GM23248 (cell line): Measurements from ENCODE around the gene BCOR.

DNA sequence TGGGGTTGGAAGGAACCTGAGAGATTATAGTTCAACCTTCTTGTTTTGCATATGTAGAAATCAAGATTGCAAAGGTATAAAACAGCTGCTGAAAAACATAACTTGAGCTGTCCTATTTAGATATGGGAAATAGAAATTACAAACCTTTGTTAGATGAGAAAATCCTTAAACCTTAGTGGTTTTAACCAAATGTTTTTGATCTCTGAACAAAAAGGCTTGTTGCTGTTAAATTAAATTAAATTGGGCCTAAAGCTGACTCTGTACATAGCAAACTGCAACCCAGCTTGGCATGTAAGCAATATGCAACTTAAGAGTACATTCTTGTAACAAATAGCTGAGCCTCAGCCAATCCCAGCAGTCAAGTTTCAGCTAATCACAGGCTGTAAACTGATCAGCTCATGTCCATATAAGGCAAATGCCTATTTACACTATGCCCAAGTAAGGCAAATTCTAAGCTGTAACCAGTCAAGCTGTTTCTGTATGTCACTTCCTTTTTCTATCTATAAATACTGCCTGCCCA is 428.9 kb upstream of the FTHL17 start:
- RAMPAGE, long total RNA = no peak

- RAMPAGE, long total RNA = no peak
Measured at GRCh38 chrX:36720120-36720468, 288.1 kb upstream of the FAM47C start.

- RAMPAGE, long total RNA = no peak
Measured at GRCh38 chrX:36957860-36958624, 50.1 kb upstream of the FAM47C start.

- RAMPAGE, long total RNA = no peak
Measured at GRCh38 chrX:36958625-36959123, 49.5 kb upstream of the FAM47C start.

DNA sequence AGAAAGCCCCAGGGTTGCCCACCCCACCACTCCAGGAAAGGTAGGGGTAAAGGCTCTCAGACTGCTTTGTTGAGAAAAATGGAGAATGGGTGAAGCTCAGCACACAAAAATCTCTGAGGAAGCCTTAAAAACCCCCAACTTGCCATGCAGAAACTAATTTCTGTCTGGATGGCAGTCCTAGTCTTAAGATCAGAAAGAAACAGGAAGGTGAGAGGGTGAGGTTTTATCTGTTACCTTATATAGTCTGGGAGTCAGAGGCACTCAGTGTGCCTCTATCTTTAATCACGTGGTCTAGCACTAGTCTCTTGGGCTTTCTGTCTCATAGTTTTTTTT is 6.7 kb downstream of the CYBB start:
- RAMPAGE, long total RNA = no peak

DNA sequence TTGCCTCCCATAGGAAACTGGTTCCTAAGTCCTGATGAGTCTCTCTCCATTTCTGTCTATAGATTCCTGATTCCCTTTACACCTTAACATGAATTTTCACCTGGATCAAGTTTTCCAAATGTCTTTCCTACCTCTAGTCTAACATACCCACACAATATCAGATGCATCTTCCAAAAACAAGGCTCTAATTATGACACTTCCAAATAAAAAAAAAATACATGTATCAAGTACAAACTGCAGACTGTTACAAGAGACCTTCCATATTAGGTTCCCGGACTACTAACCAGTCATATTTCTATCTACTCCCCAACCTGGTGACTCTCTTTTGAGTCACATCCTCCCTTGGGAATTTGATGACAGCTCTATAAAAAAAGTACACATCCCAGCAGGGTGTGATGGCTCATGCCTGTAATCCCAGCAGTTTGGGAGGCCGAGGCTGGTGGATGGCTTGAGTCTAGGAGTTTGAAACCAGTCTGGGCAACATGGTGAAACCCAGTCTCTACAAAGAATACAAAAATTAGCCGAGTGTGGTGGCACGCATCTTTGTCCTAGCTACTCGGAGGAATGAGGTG is 14.9 kb downstream of the RPGR start:
- RAMPAGE, long total RNA = no peak

DNA sequence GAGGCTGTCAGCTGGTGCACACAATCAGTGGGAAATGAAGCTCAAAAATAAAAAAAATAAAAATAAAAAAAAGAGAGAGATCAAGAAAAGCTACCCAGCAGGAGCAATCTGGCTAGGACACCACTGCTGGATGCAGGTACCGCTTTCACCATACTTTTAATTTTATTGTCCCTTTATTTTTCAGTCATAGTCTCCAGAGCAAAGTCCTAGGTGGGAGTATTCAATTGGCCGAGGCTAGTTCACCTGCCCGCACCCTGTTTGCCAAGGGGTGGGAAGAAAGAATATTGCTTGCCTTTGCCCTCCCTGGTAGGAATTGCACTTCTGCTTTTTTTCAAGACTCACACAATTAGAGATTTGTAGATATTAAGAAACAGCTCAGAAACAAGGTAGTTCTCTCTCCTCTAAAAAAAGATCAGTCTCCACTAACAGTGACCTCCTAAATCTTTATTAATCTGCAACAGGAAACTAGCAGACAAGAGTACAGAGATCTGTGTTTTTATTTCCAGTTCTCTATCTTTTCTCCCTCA is 9.2 kb upstream of the RPGR start:
- RAMPAGE, long total RNA = no peak

GRCh38 chrX:38637301-38637813 is 76.0 kb downstream of the TSPAN7 start:
- RAMPAGE, long total RNA = no peak

DNA sequence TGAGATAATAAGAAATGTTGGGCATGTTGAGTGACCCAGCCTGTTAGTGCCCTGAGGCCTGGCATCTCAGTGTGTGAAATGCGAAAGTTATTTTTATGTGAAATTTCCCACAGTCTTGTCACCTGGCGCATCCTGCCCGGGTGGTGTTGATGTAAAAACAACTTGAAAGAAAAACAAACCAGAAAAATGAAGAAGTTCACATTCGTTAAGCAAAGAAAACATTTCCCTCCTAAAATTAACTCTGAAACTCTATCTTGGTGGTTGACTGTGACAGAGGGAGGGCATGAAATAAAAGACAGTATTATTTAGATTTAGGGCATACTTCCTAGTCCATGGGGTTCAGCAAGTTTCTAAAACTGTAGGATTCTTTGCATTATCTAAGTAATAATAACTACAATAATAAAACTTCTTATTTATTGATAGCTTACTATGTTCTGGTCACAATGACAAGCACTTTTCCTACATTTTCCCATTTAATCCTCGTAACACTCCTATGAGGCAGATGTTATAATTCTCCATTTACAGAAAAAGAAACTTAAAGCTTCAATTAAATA is 495.4 kb downstream of the MID1IP1 start:
- RAMPAGE, long total RNA = no peak

GRCh38 chrX:39476441-39476874 is 621.3 kb downstream of the BCOR start:
- RAMPAGE, long total RNA = no peak

- RAMPAGE, long total RNA = no peak
Measured at GRCh38 chrX:39519600-39520102, 578.1 kb downstream of the BCOR start.

- RAMPAGE, long total RNA = no peak
Measured at GRCh38 chrX:39787865-39788377, 309.8 kb downstream of the BCOR start.

GRCh38 chrX:39826702-39827155 is 271.0 kb downstream of the BCOR start:
- RAMPAGE, long total RNA = no peak

GRCh38 chrX:39866129-39866927 is 231.4 kb downstream of the BCOR start:
- RAMPAGE, long total RNA = no peak

DNA sequence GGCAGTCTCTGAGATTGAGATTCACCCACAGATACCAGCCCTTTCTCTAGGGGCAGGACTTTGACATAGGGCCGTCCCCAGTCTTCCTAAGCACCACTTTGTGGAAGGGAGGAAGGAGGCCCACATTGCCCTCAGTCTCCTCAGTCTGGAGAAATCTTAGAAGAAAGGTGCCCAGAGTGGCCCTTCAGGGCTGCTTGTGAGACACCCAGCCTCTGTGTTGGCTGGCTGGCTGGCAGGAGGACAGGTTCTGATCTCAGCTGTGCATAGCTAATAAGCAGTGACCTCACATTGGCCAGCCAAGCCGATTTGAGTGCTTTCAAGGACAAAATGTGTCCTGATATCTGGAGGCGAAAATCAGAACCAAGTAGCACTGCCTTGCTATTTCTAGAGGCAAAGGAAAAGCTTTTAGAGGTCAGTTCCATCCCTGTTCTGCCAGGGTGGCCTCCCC is 211.5 kb downstream of the BCOR start:
- RAMPAGE, long total RNA = no peak

DNA sequence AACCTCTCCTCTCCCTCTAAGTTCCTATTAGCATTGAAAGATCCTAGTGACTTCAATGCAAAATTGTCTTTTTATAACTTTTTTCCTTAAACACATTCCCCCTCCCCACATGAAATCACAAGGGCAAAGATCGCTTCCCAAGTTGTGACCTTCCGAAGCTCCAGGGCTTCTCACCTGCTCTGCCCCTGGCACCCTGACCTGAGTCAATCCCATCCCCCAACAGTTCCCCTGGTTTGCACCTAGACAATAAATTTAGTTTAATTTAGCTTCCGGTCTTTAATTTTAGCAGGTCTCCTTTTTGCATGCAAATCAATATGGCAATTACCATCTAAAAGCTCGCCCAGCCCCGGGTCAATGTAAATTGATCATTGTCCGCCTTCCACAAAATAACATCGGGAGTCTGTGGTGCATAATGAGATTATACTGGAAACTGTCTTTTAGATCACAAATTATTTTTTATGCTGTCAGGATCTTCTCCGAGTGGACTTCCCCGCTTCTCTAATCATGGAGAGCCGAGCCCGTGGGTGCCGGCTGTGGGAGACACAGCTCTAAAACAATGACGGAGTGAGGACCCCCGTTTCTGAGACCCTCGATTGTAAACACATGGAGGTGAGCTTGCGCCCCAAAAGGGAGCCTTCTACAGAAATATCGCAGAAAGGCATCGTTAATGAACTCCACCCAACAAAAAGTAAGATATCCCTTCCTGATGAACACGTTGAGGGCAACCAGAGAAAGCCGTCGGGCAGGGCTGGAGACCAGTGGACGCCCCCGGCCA is 6.7 kb downstream of the BCOR start:
- RAMPAGE, long total RNA = no peak

GRCh38 chrX:40097137-40098049 is at the start of gene BCOR:
BCOR (minus strand) TSS chrX:40097958.
- RAMPAGE, long total RNA = no peak

DNA sequence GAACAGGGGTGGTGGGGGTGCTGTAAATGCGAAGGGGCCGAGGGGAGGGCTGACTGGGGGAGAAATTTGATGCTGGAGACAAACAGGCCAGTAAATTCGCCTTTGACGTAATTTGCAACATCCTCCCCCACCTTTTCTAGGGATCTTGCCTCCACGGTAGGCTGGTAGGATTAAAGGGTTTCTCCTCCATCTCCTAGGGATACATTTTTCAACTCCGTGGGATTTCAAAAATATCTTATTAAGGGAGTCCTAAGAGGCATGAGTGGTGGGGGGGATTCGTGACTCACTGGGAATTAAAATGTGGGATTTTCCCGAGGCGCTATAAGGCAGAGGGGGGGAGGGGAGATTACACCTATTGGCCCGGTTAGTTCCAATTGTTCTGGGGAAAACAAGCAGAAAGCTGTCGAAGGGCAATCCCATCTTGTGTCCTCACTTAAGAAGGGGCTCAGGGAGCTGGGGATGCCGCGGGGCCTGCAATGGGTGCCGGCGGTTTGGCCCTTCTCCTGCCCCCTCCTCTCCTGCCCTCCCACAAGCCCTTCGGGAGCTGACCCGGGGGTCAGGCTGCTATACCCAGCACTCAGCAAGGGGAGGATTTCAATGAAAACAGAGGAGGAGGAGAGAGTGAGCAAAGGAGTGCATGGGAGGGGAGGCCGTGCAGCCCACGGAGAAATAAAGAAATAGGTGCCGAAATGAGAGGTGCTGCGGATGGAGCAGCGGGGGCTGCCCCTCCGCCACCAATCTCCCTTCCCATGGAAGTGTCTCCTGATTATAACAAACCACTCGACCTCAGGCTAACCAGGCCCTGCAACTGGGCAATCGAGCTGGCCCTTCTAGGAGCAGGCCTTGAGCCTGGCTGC is 3.2 kb upstream of the BCOR start:
- RAMPAGE, long total RNA = no peak

DNA sequence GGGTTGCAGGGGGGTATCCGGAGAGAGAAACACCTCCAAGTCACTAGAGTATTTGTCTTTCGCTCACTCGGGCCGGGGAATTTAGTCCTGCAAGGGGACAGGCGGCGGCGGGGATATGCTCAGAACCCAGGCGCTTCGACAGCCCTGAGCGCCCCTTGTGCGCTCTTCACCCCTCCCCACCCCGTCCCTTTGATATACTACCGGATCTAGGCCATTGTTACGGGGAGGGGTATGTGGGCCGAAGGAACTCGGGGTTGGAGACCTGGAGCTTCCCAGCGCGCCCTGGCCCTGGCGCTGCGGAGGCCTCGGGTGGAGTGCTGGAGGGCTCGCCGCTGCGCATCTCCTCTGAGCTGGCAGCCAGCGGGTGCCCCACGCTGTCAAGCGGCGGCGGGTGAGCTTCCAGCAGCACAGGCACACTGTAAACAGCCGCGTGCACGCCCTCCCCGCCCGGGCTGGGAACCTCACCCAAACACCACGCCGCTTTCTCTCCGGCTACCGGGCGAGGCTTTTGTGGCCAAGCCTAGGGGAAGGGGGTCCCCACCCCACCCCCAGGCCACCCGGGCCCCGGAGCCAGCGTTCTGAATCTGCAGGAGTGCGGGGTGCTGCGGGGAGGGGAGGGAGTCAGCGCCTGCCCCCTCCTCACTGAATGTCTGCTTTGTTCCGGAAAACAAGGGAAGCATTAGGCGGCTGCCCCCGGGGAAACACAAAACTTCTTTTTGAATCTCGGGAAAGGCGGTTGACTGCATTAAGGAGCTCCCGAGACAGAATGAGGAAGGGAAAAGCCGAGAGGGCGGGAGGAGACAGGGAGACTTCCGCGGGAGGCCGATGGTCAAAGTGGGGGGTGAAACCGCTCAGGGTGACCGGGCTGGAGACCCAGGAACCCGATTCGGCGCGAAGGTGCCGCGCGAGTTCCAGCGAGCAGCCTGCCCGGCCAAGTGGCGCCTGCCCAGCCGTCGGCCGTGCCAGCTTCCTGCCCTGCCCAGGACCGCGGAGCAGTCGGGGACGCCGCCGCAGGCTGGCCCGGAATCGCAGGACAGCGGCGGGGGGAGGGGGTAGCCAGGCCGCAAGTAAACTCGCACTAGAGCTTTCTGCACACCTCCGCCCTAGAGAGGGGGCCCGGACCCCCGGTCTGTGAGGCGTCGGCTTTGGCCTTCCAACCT is 54.7 kb upstream of the BCOR start:
- RAMPAGE, long total RNA = no peak

DNA sequence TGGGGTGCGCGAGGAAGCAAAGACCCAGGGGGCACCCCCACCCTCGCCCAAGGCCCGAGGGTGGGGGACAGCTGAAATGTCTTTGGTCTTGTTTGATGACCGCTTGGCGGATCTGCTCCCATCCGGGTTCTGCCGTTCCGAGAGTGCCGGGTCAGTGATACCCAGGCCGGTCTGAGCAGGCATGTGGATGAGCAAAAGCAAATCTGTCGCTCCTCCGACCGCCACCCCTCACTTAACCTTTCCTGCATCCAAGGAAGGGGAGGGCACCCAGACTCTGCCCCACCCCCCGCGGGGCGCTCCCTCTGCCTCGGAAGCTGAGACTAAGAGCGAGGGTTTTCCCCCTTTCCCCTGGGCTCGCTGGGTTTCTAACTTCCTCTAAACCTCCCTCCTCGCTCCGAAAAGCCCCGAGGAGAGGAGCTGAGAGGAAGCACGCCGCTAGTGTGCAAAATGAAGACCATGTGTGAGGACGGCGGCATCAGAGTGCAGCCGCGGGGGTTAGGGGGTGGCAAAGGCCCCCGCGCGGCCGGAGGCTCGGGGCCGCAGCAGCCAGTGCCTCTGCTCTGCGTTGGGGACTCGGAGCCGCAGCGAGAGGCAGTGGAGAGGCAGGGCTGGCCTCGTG is 55.6 kb upstream of the BCOR start:
- RAMPAGE, long total RNA = no peak